NCI-H460 (cell line): ENCODE data around the gene OTX1.

DNA sequence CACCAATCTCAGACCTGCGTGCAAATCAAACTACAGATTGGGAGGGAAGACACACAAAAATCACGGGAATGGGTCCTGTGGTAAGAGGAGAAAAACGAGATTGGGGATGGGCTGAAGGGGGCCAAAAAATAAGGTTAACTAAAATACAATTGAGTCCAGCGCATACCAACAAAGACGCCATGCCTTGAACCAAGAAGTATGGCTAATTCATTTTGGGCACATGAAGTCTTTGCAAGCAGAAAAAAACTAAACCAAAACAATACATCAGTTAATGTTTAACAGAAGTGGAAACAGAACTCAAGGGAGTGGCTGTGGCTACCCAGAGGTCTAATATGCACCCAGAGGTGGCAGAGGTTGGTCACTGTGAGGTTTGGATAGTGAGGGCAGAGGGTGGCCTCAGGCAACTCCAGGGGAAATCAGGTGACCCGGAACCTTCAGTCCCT is 99.6 kb downstream of the TMEM17 start:
RAMPAGE:
- cytosol, long total RNA, result no peak
- long total RNA, result no peak
- nucleus, long total RNA, result no peak

GRCh38 chr2:62461461-62462197 is 44.4 kb downstream of the TMEM17 start:
RAMPAGE:
- cytosol, long total RNA, result no peak
- long total RNA, result no peak
- nucleus, long total RNA, result no peak

DNA sequence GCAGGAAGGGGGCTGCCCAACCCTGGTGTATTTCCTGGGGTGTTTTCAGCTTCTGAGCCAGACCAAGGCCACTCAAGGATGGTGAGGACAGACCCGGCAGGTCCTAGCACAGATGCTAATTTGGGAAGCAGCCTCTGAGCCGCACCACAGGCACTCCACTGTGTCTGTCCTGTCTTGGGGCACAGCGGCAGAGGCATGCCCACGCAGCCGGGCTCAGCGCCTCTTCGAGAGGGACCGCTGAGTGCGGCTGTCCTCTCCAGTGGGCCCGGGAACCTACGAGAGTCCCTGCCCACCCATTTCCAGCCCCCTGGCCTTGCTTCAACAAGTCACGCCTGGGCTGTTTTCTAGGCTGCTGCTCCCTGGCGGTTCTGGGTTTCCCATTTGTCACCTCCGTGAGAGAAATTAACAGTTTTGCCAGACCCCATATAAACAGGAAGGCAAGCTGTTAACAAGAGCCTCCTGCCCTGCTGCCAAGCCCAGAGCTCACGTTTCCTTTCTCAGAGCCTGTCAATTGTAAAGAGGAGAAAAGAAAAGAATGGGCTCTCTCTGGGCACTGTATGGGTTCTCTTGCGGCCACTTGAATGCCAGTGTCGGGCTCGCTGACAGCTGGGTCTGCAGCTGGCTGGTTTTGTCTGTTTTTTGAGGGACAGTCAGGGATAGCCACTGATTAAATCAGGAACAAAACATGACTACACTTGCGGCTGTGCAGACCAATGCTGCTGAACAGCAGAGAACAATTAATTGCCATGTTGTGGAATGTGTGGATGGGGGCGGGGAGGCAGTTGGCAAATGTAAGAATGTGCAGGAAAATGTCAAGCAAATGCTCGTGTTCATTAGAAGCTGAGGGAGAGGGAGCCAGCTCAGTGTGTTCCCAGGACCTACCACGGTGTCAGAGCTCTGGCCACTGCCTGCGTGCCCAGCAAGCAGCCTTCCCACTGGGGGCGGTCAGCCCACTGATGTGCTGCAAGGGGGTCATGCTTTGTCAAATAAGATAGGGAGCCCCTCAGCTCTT is 30.6 kb downstream of the TMEM17 start:
RAMPAGE:
- cytosol, long total RNA, result no peak
- long total RNA, result no peak
- nucleus, long total RNA, result no peak

RAMPAGE:
- cytosol, long total RNA, result no peak
- long total RNA, result no peak
- nucleus, long total RNA, result no peak
Measured at GRCh38 chr2:62662215-62662964, 43.1 kb upstream of the EHBP1 start.

GRCh38 chr2:62711203-62712453 is 6.1 kb downstream of the EHBP1 start:
RAMPAGE:
- cytosol, long total RNA, result no peak
- long total RNA, result no peak
- nucleus, long total RNA, result no peak

RAMPAGE:
- cytosol, long total RNA, result no peak
- long total RNA, result no peak
- nucleus, long total RNA, result no peak
Measured at GRCh38 chr2:62830844-62831310, 125.4 kb downstream of the EHBP1 start.

DNA sequence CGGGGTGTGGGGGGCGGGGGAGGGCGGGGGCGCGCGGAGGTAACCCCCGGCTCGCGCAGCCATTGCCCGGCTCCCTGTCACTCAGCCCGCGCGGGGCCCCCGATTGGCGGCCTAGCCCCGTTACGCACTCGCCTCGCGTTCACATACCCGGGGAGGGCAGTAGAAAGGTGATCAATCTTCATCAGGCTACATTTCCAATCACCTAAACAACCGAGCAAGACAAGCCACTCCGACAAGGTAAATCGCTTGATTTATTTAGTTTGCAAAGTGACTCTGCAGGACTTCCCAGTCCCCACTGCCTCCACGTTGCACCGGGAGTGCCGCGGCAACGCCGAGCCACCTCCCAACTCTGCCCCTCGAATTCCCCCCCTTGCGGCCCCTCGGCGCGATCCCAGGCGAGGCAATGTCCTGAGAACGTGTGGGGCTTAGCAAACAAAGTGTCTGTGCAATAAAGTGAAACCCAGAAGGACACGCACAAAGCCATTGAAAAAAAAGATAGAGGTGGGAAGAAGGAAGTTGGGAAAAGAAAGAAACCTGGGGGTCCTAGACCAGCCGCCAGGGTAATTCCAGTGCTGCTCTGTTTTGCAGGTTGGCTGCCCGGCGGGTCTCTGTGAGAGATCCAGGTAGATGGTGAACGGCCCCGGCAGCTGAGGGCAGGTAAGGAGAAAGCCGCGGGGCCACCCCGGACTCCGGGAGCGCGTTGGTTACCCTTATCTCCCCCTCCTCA is at the start of gene OTX1:
Gene OTX1, plus strand, starts transcription at position 170 of the 727 bp plus-strand sequence.
RAMPAGE:
- cytosol, long total RNA, result start-site peak on the plus strand centred at position 151 of the sequence, 48 bp wide, 19 and 32 reads in 2 replicates
- long total RNA, result no peak
- nucleus, long total RNA, result start-site peak on the plus strand centred at position 144 of the sequence, 34 bp wide, 14 and 11 reads in 2 replicates

GRCh38 chr2:63470453-63471361 is 117.6 kb downstream of the WDPCP start:
RAMPAGE:
- cytosol, long total RNA, result no peak
- long total RNA, result no peak
- nucleus, long total RNA, result no peak

DNA sequence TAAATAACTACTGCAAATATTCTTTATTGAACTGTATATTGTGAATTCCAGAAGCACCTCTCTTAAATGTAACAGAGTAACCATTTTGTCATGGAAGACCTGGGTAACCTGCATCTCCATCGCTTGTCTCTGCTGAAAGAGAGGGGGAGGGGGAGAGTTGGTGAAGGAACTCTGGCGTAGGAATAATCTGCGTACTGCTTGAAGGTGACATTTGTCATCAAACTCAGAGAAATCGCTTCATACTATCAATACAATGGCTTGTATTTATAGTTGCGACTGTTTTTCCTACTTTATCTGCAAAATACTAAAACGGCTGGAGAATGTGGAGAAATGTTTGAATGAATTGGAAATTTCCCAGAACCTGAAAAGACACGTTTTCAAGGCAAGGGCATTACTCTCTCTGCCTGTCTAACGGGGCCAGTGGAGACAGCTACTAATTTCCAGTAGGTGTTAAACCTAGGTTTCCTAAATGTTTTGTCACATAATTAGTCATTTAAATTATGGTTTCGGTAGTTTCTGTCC is 940 bp downstream of the MDH1 start:
RAMPAGE:
- cytosol, long total RNA, result no peak
- long total RNA, result no peak
- nucleus, long total RNA, result no peak

DNA sequence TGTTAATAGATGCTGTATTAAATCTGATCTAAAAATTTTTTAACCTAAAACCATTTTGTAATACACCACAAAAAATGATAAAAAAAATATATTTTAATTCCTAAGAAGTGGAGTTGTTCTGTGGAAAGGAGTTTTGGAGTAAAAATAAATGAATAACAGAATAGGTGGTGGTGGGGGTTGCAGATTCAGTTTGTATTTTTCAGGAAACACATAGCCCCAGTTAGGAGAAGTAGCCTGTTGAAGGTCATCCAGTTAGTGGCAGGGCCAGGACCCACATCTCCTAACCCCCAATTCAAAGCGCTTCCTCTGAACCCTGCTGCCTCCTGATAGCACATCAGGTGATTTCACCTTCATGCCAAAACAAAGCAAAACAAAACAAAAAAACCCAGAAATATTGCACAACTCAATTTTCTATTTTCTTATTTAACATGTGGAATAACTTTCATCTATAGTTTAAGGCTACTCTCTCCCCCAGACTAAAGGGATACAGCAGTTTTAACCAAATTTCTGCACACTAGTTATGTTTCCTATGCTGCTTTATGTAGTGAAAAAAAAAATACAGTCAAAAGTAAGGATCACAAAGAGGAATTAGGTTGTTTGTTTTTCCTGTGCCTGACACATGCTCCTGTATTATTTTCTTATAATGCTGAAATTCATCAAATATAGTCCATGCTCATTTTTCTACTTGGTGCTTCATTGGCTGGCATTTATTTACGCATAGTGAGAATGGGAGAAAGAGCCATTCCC is 112.3 kb upstream of the UGP2 start:
RAMPAGE:
- cytosol, long total RNA, result no peak
- long total RNA, result no peak
- nucleus, long total RNA, result no peak

DNA sequence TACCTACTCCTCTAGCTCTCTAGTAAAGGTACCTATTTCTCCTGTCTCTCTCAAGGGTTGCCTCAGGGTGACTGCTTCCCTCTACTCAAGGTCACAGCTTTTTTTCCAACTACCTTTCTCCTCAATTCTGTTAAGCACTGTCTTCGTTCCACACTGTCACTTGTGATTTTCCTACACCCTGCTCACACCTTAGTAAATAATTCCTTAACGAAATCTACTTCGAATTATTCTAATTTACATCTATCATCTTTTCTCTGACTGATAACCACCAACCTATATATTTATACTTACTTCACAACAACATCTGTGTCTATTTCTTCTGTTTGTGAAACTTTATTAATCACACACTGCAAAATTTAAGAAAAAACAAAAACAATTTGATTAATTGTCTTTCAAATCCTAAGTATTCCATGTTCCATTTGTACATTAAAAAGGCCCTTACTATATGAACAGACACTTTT is 74.9 kb downstream of the VPS54 start:
RAMPAGE:
- cytosol, long total RNA, result no peak
- long total RNA, result no peak
- nucleus, long total RNA, result no peak

DNA sequence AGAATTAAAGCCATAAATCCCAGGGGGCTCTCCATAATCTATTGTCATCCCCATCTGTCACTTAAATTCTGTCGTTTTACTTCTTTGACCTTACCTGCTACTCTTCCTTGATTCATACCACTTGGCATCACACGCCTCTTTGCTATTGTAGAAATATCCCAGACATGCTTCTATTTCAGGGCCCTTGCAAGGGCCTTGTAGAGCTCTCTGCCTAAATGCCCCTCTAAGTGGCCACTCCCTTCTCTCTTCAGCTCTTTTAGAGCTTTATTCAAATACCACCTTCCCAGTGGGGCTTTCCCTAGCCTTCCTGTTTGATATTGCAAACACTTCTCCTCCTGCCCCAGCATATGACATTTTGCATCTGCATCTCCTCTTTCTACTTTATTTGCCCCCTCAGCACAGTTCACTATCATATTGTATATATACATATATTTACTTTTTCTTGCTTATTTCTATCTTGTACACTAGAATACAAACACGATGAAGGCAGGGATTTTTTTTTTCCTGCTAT is 54.0 kb downstream of the PELI1 start:
RAMPAGE:
- cytosol, long total RNA, result no peak
- long total RNA, result no peak
- nucleus, long total RNA, result no peak

GRCh38 chr2:64094774-64095427 is 49.3 kb downstream of the PELI1 start:
RAMPAGE:
- cytosol, long total RNA, result no peak
- long total RNA, result no peak
- nucleus, long total RNA, result no peak

RAMPAGE:
- cytosol, long total RNA, result no peak
- long total RNA, result no peak
- nucleus, long total RNA, result no peak
Measured at GRCh38 chr2:64115409-64116264, 28.6 kb downstream of the PELI1 start.

DNA sequence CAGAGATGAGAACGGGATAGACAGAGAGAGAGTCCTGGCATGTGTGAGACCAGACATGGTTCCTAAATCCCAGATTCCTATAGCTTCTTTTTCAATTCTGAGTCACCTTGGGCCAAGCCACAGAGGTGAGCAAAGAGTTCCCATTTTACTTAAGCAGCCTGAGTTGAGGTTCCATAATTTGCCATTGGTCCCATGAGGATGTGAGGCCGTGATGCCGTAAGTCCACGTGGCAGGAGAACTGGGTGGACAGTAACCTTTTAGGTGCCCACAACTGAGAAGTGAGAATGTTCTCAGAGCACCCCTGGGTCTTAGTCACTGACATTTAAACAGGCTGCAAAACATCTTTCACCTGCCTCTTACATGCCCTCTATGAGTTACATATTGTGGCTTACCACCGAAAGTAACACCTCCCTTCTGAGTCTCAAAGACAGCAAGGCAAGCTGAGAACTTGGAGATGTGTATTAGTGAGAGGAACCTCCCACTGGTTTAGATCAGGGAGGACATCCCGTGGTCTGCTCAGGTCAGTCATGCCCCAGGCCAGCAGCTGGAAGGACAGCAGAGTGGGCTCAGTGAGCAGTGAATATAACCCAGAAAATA is 128.0 kb upstream of the LGALSL start:
RAMPAGE:
- cytosol, long total RNA, result no peak
- long total RNA, result no peak
- nucleus, long total RNA, result no peak

DNA sequence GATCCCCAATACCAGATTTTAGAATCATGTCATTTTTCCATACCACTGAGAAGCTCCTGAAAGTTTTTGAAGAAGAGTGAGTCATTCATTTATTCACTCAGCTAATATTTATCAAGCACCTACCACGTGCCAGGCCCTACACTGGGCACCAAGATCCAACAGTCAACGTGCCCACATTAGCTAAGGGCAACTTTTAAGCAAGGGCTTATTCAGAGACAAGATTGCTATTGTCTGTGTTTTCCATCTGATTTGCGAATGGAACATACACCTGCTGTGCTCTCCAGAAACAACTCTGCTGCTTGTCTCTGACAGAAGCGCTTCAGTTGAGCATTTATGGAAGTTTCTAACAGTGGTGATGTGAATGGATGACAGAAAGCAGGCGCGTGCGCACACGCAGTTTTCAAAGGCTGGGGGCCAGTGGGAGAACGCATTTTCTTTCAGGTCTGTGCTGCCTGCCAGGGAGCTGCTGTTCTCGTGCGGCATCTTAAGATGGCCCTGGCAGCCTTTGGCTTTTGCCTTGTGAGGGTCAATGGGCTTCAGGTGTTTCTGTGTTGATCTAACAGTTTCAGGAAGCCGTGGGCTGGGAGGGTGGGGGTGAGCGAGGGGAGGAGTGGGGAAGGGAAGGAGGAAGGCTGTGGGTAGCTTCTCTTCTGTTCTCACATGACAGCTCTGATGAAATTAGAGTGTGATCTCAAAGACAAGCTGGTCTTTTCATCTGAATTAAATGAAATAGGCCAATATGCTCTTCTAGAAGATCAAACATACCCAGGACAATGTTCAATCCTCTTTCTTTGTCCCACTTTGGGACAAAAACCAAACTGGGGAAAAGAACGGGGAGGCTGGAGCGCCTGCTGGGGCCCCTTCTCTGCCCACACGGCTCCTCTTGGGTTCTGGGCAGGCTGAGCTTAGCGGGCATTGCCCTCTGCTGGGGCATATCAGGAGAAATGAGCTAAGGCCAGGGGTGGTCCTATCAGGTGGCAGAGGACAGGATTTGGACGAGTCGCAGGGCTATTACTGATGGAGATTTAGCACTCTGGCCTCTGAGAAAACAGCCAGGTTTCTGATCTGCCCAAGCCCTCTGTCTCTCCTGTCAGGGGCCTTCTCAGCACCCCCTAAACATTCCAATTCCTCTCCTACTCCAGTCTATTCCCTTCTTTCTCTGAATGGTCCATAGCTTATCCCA is 126.4 kb upstream of the LGALSL start:
RAMPAGE:
- cytosol, long total RNA, result no peak
- long total RNA, result no peak
- nucleus, long total RNA, result no peak

DNA sequence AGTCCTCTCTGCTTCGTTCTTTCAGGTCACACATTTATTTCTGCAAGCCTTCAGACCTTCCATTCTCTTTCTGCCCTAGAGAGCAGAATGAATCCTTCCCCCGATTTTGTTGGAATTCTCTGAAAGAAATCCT is 399 bp upstream of the LGALSL start:
RAMPAGE:
- cytosol, long total RNA, result no peak
- long total RNA, result no peak
- nucleus, long total RNA, result no peak

DNA sequence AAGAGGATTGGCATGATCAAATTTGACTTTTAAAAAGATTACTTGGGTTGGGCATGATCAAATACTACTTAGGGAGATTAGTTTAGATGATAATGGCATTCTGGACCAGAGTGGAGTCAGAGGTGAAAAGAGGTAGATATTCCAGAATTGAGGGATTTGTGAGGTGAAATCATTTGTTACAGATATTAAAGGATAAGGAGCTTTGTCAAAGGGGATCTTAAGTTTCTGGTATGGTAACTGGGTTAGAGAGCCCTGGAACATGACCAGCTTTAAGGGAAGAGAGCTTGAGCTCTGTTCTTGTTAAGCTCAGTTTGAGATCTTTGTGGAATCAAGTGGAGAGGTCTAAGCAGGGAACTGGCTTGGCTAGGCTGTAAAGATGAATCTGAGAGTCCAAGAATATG is 8.2 kb downstream of the AFTPH start:
RAMPAGE:
- cytosol, long total RNA, result no peak
- long total RNA, result no peak
- nucleus, long total RNA, result no peak

RAMPAGE:
- cytosol, long total RNA, result no peak
- long total RNA, result no peak
- nucleus, long total RNA, result no peak
Measured at GRCh38 chr2:64678718-64679104, 25.0 kb upstream of the SERTAD2 start.

DNA sequence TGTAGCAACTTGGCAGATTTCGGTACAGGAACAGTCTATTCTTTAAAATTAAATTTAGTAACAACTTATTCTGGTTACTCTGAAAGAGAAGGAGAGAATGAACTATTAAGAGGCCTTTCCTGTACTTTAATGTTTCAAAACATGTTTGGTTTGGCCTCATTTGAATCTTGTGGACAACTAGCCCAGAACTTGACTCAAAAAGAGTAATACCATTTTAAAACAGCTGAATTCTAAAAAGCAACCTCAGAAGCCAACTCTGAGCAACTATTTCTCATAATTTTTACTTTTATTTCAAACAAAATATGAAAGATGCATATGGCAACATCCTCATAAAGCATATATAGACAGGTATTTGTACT is 95.3 kb upstream of the SERTAD2 start:
RAMPAGE:
- cytosol, long total RNA, result no peak
- long total RNA, result no peak
- nucleus, long total RNA, result no peak